Kidney epithelial cell (primary cell): ENCODE measurements around a stretch of chr13.

GRCh38 chr13:79406602-79407059 is 576 bp upstream of the RBM26 start:
- RAMPAGE, long total RNA, result no peak
- RRBS, result no CpG with 5 or more reads among the region's 5 CpGs

DNA sequence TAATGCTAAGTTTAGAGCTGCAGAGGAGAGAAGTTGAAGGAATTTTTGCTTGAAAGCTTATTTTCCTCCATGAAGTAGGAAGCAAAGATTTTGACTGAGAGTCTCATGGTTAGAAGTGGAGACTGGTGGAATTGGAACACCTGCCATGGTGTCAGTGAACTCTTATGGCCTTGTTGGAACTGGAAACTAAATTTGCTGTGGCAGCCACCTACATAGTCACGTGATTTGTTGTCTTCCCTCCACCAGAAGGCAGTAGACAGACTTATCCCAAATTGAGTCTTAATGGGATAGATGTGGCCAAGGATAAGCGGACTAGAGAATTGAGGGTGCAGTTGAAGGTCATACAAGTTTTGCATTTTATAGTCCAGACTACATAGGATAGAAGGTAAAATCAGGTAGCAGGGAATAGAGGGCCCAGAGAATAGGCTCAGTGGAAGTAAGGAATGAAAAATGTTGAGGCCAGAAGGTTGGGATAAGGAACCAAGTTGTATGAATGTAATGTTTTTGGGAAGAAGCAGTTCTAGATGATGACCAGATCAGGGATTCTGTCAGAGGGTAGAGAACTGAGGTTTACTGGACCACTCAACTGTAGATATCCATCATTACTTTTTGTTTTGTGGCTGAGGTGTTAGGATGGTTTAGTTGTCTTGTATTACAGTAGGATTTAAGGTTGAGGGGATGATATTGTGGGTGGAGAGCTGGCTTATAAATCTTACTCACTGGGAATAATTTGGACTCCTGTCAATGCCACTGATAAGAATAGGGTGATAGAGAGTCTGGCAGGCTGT is 22.3 kb downstream of the NDFIP2 start:
- RAMPAGE, long total RNA, result no peak
- RRBS, result no CpG with 5 or more reads among the region's 2 CpGs

- RAMPAGE, long total RNA, result no peak
- RRBS, result no CpG with 5 or more reads among the region's 4 CpGs
Observed at GRCh38 chr13:79525619-79526498, 44.9 kb downstream of the NDFIP2 start.

- RAMPAGE, long total RNA, result no peak
- RRBS, result no CpG with 5 or more reads among the region's 3 CpGs
Observed at GRCh38 chr13:79988605-79988988, 352.3 kb downstream of the SPRY2 start.

DNA sequence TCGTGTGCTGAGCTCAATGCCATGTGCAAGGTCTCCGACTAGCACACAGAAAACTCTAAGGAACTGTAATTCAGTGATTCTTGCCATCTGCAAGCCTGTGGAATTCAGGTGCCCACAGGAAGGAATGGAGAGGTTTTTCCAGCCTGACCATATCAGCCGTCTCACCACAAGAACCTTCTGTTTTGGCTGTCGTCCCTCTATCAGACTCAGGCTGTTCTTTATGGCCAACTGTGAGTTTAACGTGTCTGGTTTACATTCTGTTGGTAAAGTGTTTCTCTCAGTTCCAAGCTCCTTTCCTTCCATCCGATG is 293.5 kb downstream of the SPRY2 start:
- RAMPAGE, long total RNA, result no peak
- RRBS, result no CpG with 5 or more reads among the region's 6 CpGs

- RAMPAGE, long total RNA, result no peak
- RRBS, result no CpG with 5 or more reads among the region's 4 CpGs
Observed at GRCh38 chr13:80131229-80131699, 209.7 kb downstream of the SPRY2 start.

DNA sequence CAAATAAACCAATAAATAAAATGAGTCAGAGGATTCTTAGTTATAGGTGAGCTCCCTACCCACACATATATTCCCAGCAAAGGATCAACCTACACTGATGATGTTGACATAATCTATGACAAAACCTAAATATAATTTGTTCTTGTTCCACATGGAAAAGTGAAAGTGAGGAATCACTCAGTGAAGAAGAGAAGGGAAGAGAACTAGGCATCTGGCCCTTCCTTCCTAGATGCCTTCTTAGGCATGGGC is 27.0 kb downstream of the SPRY2 start:
- RAMPAGE, long total RNA, result no peak

DNA sequence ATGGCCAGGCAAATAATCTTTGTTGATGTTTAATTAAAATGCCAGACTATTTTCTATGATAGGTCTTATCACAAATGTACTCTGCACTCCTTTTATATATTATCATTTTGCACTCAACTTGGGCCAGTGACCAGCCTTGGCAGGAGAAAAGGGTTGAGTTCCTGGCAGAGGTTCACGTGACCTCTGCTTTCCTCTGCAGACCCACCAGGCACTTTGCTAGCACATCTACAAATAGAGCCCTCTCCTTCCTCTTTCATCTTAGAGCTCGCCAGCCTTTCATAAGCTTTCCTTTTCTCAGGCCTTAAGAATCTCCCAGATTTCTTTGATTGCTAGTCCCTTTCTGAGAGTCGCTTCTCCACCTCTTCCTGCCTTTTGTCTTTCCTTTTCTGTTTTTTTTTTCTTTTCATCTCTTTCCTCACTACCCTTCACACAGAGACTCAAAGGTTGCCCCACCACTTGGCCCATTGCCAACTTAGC is 375.6 kb upstream of the SPRY2 start:
- RAMPAGE, long total RNA, result no peak
- RRBS, result no CpG with 5 or more reads among the region's 3 CpGs

DNA sequence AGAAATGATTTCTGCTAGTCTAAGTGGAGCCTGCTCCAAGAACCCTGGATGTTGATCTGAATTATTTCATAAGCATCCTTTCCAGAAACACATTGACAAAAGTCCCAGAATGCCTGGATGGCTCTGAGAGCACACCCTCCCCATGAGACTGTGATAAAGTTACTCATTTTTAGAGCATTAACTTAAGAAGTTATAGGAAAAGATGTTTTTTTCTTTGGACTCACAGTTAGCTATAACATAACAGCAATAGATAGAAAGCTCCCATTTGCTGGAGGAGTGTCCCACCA is 559.7 kb upstream of the SPRY2 start:
- RAMPAGE, long total RNA, result no peak

DNA sequence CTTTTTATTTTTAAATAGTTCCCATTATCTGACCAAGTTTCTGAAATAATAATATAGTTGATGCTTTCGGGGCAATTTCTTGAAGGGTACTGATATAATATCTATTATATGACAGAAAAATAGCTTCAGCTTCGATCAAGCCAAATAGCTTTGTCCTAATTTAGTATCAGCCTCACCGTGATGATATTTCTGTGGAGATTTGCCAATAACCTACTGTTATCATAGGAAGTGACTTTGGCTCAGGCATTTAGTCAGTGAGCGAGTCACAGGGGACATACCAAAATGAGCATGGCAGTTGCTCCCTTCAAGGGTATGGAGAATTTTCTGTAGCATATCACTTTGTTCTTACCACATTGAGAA is 767.5 kb upstream of the SLITRK1 start:
- RAMPAGE, long total RNA, result no peak
- RRBS, result no CpG with 5 or more reads among the region's 4 CpGs

DNA sequence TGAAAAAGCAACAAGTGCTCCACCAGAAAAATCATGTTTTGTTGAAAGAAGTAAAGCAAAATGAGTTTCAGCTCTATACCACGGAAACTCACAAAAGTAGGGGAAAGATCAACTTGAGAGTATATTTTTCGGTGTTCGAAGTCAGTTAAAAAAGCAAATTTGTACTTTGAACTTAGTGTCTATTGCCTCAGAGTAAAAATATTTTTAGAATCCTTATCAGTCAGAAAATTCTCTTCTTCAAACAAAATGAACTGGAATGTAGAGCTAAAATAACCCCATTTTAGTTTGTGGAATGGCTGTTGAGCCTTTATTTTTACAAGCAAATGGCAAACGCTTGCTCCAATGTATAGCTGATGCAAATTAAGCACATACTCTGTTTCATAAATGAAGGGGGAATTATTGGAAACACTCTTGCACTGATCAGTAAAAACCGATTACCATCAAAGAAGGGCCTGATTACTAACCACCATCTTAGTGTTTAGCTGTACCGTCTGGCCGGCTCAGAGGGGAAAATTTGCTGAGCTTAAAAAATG is 540.7 kb downstream of the GPC6 start:
- RAMPAGE, long total RNA, result no peak
- RRBS, result no CpG with 5 or more reads among the region's 7 CpGs

DNA sequence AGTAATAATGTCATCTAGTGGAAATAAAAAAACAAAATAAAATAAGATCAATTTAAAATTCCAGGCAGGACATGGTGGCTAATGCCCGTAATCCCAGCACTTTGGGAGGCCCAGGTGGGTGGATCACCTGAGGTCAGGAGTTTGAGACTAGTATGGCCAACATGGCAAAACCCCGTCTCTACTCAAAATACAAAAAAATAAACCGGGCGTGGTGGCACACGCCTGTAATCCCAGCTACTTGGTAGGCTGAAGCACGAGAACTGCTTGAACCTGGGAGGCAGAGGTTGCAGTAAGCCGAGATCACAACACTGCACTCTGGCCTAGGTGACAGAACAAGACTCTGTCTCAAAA is 10.5 kb downstream of the TGDS start:
- RAMPAGE, long total RNA, result no peak
- RRBS, result no CpG with 5 or more reads among the region's 7 CpGs

DNA sequence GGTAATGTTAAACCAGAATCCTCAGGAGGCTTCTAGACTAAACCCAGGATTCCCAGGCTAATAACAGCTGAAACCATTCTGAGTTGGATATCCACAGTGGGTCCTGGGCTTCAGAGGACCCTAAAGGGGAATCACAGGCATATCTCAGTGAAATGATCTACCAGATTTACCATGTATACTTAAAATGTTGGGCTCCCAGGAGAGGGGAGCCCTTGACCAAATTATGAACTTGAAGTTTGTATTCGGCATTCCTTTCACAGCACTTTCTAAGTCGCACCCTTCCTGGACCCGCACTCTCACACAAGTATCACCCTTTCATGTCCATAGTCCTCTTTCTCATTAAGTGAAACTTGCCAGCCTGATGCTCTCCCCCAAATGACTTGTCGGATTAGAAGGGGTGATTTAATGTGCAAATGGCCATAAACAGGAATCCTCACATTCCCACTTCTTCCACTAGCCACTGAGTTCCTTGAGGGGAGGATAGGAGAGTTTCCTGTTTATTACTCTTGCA is 1.5 kb downstream of the TGDS start:
- RAMPAGE, long total RNA, result no peak
- RRBS, result no CpG with 5 or more reads among the region's 4 CpGs

GRCh38 chr13:94710856-94711839 is 1.2 kb downstream of the SOX21 start:
- RAMPAGE, long total RNA, result no peak
- RRBS, result 1% methylated on average over 36 of the region's 127 CpGs

DNA sequence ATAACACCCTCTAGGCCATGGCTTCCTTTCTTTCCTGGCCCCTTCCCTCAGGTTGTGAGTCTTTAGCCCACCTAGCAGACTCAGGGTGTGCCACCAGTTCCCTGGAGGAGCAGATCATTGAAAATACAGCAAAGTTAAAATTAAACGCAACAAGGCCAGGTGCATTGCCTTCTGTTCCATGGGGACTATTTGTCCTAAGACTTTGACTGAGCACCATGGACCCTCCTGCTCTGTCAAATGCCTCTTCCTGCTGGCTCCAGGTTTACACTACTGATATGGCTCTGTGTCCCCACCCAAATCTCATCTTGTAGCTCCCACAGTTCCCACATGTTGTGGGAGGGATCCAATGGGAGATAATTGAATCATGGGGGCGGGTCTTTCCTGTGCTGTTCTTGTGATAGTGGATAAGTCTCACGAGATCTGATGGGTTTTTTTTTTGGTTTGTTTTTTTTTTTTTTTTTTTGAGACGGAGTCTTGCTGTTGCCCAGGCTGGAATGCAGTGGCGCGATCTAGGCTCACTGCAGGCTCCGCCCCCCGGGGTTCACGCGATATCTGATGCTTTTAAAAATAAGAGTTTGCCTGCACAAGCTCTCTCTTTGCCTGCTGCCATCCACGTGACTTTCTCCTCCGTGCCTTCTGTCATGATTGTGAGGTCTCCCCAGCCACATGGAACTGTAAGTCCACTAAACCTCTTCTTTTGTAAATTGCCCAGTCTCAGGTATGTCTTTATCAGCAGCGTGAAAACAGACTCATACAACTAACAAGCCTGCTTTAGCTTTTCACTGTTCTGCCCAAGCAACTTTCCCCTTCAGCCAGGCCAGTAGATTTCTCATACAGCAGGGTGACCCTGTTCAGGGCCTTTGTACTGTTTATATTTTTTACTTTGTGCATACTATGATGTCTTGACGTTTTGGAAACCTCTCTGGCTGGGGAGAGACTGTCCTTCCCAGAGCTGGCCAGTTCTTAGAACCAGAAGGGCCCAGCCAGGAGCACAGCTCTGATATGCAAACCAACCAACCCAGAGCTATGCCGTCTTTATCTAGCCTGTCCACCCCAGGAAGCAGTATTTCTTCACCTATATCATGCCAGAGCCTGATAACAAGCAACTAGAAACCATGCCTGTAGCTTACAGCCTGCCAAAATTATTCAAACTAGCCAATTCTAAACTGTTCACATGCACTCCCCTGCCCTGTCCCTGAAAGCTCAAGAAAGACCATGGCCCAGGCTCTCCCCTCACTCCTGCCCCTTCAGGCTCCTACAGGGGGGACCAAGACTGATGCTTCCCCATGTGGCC is 27.4 kb downstream of the ABCC4 start:
- RAMPAGE, long total RNA, result no peak
- RRBS, result no CpG with 5 or more reads among the region's 15 CpGs

GRCh38 chr13:95278559-95278931 is 22.7 kb downstream of the ABCC4 start:
- RAMPAGE, long total RNA, result no peak
- RRBS, result no CpG with 5 or more reads among the region's 3 CpGs

DNA sequence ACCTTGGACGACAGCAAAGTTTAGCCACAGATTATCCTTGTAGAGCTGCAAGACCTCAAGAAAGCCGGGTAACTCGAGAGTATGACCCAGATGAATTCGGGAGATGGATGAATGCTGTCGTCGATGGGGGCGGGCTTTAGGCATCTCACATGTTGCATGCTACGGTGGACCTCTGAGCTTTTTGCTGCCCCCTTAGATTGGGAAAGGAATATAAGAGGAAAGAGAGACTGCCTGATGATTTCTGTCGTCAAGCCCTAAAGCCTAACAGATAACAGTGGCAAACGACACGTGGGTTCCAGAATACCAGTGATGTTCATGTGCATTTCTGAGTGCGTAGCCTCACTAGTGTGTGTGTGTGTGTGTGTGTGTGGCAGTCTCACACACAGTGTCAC is 743 bp upstream of the ABCC4 start:
- RAMPAGE, long total RNA, result no peak
- RRBS, result no CpG with 5 or more reads among the region's 12 CpGs

- RAMPAGE, long total RNA, result no peak
- RRBS, result no CpG with 5 or more reads among the region's 5 CpGs
Observed at GRCh38 chr13:95530334-95530768, 22.2 kb upstream of the CLDN10 start.

DNA sequence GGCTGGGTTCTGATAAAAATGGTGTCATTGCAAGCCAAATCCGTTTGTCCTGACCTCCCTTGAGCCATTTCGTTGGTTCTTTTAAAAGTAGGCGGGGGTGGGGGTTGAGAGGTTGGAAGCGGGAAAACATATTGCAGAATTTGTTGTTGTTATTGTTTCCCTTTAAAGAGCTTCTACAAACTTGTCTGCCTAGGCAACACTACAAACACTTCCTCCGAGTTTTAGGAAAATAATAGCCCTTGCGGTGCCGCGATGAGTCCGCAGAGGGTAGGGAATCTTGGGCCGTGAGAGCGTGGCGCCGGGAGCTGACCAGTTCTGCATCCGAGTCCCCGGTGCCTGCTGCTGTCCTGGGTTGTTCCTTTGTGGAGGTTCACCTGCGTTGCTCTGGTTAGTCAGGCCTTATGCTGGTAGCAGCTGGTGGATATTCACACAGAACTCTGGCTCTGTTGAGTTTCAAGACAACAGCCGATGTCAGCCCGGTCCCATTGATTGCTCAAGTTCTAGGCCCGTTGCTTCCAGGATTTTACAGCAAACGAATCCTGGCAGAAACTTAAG is 941 bp downstream of the CLDN10 start:
- RAMPAGE, long total RNA, result no peak
- RRBS, result no CpG with 5 or more reads among the region's 20 CpGs

DNA sequence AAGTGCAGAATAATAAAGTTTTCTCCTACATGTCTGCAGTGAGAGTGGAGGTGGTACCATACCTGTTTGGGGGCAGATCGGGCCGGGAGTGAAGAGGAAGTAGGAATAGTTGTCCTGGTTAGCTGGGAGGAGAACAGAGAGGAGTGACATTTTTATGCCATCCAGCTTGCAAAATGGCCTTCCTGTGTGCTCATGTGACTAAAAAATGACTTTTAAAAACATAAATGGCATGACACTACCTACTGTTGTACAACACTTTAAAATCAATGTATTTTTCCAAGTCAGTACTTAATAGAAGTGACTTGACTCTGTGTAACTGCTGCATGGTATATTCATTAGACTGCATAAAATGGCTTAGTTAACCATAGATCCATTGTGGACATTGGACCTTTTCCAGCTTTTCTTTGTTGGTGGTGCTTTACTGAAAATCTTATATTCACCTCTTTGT is 1.9 kb downstream of the CLDN10 start:
- RAMPAGE, long total RNA, result no peak
- RRBS, result no CpG with 5 or more reads among the region's 2 CpGs